SEM (cell line): ENCODE measurements around a stretch of chr15.

GRCh38 chr15:96327454-96327829, 3.1 kb upstream of the NR2F2 start:
- PRO-cap: no peak

- PRO-cap: no peak
These were observed 1.1 kb upstream of the NR2F2 start for GRCh38 chr15:96329349-96329832.

- PRO-cap: no peak
These were observed 8.2 kb downstream of the NR2F2 start for GRCh38 chr15:96338724-96339139.

- PRO-cap: no peak
These were observed 11.9 kb downstream of the NR2F2 start for GRCh38 chr15:96342508-96342733.

GRCh38 chr15:96346086-96346528, 15.6 kb downstream of the NR2F2 start:
- PRO-cap: no peak

DNA sequence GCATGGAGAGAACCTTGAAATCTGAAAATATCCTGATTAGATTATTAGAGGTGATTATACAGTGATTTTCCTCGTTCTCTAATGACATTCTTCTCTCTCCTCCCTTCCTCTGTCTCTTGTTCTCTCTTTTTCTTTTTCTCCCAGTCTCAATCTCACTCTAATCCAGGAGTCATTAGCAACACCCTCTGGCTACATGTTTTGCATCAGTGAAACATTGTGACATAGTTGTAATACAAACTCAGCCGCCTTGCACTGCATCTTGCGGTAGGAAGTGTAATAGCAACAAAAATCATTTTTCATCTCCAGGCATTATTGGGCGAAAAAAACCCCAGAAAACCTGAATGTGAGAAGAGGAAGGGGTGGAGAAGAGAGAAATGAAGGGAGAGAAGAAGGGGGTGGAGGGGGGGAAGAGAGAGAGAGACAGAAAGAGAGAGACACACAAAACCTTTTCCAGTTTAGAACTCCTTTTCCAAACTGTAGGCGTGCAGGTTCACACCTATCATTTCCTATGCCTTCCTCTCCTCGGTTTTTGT, 24.6 kb downstream of the NR2F2 start:
- PRO-cap: no peak

GRCh38 chr15:96368250-96368513, 37.7 kb downstream of the NR2F2 start:
- PRO-cap: no peak

DNA sequence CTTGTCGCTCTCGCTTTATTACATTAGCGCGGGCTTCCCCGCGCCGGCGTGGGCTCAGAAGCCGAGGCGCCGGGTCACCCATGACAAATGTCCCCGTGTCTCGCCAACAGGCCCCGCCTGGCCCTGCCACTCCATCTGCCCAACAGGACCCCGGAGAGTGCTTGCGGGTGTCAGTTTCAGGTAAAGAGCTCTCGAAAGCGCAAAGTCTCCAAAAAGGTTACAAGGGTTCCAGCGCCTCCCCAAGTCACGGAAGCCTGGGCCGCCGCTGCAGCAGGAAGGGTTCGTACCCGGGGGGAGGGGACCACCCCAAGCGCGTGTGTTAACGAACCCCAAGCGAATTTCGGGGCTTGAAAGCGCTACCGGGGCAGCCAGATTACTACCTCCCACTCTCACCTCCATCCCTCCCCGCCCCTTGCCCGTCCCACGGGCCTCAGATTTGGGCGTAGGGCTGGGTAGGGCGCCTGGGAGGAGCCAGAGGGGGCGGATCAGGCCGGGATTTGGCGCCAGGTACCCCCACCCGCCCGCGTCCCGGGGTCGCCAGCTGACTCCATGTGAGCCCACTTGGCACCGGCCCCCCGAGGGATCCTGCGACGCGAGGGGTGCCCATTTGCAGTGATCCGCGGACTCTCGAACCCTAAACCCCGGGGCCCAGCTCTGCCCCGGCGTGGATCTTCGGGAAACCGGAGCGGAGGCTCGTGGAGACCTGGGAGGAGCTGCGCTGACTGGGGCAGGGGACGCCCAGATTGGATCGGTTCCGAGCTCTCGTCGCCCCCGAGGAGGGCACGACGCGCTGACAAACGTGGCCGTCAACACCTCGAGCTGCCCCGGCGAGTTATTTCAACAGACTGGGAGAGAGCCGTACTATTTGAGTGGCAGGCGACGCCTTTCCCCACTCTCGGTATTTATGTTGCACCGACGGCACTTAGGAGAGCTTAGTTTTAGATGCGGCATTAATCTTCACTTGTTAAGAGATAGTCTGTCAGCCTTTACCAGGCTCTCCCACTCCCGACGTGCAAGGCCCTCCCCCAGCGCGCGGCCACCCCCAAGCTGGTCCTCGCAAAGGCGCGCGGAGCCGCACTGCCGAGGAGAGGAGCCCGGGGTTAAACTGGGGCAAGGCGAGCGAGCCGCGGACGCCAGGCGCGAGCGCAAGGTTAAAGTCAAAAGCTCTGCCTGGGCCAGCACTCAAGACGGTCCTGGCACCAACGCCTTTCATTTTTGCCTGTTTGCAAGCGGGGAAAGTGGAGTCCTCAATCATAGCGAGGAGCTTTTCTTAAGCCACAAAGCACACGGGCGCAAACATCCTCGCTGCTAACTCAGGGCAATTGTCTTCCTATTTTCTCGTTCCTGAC, 86.1 kb downstream of the NR2F2 start:
- PRO-cap: no peak

DNA sequence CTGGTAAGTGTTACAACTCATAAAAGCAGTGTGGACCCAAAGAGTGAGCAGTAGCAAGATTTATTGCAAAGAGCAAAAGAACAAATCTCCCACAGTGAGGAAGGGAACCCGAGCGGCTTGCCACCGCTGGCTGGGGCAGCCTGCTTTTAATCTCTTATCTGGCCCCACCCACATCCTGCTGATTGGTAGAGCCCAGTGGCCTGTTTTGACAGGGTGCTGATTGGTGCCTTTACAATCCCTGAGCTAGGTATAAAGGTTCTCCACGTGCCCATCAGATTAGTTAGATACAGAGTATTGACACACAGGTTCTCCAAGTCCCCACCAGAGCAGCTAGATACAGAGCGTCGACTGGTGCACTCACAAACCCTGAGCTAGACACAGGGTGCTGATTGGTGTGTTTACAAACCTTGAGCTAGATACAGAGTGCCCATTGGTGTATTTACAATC, 160.8 kb downstream of the NR2F2 start:
- PRO-cap: no peak

GRCh38 chr15:97652787-97653359, 307.6 kb upstream of the ARRDC4 start:
- PRO-cap: no peak

DNA sequence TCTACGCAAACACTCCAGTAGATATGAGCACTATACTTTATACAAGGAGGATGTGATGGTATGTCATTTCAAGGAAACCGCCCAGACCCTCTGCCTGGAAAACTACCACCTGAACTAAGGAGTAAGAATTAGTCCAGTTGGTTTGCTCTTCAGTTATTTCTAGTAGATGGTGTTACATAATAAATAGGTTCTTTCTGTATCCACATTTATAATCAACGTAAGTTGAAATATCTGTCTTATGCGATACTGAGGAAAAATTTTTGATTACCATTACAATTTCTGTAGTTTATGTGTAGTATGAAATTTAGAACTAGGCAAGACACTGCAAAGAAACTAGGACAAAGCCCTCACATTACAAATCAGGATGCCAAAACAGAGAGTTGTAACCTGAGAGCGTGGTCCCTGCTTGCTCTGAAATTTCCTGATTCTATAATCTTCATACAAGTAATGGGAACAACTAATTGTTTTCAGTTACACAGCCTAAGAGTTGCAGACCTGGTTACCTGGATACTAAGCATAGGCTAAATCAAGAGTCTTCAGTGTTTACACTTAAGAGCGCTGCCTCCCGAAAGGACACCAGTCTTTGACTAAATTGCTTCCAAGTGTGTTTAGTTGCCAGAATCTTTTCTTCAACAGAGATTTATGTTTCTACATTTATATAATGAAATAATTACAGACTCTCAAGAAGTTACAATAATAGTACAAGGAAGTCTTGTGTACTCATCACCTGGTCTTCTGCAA, 13.9 kb downstream of the ARRDC4 start:
- PRO-cap: no peak

DNA sequence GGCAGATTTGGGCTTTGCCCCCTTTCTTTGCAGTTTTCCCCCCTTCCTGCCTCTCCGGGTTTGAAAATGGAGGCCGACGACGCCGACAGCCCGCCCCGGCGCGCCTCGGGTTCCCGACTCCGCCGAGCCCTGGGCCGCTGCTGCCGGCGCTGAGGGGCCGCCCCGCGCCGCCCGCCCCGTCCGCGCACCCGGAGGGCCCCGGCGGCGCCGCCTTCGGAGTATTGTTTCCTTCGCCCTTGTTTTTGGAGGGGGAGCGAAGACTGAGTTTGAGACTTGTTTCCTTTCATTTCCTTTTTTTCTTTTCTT, 831 bp downstream of the IGF1R start:
- PRO-cap: no peak

DNA sequence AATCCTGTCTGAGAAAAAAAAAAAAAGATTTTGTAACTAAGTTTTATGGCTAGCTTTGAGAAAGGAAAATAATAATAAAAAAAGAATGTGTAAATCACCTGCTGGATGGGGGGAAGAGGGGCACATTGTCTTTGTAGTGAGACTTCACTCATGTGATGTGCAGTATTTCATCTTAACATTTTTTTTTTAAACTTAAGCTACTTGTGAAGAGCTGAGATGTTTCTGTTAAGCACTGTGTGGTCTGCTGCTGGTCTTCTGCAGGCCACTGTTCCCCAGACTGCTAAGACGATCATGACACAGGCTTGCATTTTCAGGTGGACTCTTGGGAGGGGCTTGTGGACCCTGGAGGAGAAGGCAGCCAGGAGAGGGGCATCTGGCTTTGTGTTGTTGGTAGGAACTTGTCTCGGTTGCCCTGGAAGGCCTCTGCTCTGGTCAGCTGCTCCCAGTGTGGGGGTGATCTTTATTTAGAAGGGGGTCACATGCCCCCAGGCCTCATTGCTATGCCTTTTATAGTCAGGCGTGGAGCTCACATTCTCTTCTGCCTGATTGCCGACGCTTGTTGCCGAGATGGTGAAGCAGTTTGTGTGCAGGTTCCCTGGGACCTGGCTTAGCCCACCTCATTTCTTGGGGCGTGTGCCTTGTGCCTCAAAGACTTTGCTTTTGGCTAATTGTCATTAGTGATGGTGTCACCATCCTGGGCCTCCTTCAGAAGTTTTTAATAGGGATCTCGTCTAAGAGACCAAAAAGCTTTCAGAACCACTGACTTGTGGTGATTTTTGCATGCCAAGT, 66.5 kb downstream of the IGF1R start:
- PRO-cap: no peak

- PRO-cap: no peak
These were observed 83.4 kb downstream of the IGF1R start for GRCh38 chr15:98731627-98732227.

DNA sequence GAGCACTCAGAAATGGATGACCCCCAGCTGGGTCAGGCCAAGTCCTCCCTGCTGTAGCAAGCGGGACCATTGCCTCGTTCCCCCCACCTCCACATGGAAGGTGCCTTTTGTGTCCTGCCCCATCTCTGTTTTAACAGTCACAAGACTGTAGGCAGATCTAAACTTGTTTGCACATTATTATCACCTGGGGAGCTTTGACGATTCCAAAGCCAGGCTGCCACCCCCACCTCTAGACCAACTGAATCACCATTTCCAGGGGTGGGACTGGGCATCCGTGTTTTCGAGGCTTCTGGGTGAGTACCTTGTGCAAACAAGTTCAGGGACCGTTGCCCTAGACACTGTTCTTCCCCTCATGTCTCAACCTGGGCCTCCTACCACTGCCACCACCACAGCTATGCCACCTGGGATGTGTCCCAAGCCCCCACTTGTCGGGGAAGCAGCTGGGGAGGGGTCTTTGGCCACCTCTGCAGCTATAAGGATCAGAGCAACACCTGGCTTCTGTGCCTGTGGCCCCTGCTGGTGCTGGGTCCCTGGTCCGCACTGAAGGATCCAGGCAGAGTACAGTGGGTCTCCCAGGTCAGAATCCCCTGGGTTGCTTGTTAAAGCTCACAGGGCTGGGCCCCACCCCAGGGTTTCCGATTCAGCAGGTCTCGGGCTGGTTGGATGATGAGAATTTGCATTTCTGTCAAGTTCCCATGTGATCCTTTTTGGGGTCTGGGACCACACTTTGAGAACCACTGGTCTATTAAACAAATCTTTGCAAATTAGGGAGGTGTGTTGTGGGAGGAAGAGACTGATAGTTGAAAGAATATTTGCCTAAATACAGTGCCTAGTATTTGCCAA, 127.0 kb downstream of the IGF1R start:
- PRO-cap: no peak

GRCh38 chr15:98779534-98780129, 131.3 kb downstream of the IGF1R start:
- PRO-cap: no peak

GRCh38 chr15:98787989-98788785, 139.8 kb downstream of the IGF1R start:
- PRO-cap: no peak

- PRO-cap: no peak
These were observed 174.8 kb downstream of the IGF1R start for GRCh38 chr15:98823065-98823712.

DNA sequence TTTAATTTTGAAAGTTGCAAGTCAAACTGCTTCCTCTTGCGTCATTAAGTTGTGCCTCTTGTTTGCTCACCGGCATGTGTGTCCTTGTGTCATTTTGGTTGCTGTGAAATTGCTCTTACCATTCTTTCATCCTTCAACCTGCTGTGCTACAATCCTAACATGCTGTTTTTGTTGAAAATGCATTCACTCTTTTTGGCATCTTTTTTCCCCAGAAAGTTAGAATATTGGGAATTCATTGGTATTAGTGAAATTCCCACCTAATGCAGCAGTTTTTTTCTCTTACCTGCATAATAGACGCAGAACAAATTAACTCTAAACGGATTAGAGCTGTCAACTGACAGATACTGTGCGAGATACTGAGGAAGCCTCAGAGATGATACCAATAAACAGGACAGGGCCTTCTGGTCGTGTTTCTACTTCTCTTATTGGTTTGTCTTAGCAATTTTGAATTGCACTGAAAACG, 164.5 kb downstream of the PGPEP1L start:
- PRO-cap: no peak

DNA sequence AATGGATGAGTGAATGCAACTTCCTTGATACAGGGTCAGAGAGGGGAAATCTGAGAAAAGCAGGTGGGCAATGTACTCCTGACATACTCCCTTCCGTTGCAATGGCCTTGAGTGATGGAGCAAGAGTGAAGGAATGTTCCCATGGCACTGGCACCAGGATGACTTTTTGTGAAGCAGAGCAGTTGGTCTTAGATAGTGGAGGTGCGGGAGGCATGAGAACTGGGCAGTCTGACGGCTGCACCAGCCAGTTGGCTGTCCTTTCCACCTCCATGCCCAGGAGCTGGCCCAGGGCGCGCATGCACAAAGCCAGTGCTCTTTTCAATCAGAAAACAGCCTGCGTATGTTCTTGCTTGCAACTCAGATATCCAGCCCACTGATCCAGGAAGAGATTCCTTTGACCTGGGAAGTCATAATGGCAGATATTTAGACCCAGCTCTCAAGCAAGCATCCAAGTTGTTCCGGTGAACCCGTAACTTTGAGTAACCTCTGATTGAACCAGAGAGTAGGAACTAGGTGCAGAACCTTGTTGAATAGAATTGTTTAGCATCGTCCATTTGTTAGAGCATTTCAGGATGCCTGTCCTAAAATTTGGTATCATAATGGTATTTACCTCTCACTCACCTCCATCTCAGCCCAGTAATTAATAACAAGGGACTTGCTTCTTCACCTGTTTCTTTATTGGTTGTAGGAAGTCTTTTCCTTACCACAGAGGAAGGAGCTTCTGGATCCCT, 136.7 kb downstream of the PGPEP1L start:
- PRO-cap: no peak